Pericardium fibroblast (primary cell): Measurements from ENCODE around the genes PIK3CA, B3GNT5 and POLR2H.

- RAMPAGE, long total RNA, result no peak
Measured at GRCh38 chr3:179147895-179148908, at the start of gene PIK3CA. PIK3CA (plus strand) TSS chr3:179148357.

GRCh38 chr3:179652487-179652924, 334 bp upstream of the USP13 start:
- RAMPAGE, long total RNA, result no peak

- RAMPAGE, long total RNA, result no peak
Measured at GRCh38 chr3:179673355-179674047, 20.7 kb downstream of the USP13 start.

- RAMPAGE, long total RNA, result no peak
Measured at GRCh38 chr3:180609803-180610966, 8.2 kb downstream of the TTC14 start.

DNA sequence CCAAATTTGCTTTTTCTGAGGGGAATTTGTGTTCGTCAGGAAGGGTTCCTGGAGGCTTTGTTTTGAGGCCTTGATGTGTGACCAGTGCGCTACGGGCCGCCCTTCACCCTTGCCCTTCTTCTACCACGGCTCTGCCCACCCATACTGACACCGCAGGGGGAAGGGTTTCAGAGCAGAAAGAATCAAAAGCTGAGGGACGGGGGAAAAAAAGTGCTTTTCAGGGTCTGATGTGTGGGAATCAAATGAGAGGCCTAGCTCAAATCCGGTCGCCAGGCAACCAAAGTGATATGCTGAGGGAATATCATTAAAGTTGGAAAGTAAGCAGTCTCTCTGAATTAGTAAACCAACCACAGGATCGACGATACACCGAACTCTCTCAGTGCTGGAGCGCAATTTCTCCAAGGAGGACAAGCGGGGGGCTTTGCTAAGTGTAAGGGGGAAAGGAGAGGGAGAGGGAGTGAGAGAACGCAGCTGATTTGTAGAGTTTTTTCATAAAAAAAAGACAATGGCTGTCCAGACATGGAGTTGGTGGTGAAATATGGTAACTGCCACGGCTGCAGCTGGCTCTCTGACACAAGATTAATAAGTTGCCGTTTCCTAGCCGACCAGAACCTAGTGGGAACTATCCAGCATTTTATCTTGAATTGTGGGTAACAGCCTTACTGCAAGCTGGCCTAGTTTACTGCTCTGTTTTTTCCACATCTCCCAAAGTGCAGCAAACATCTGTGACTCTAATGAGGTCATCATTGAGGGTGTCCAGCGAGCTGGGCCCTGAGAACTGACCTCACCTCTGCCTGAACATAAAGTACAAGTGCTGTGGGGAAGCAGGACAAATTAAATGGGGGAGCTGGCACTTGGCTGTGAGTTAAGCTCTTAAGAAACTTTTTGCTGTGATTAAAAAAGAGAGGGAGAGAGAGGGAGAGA, 530.2 kb downstream of the SOX2 start:
- RAMPAGE, long total RNA, result no peak

- RAMPAGE, long total RNA, result no peak
Measured at GRCh38 chr3:183252927-183254056, at the start of gene B3GNT5. B3GNT5 (plus strand) TSS chr3:183253253.

- RAMPAGE, long total RNA, result no peak
Measured at GRCh38 chr3:183255209-183256018, 2.4 kb downstream of the B3GNT5 start.

DNA sequence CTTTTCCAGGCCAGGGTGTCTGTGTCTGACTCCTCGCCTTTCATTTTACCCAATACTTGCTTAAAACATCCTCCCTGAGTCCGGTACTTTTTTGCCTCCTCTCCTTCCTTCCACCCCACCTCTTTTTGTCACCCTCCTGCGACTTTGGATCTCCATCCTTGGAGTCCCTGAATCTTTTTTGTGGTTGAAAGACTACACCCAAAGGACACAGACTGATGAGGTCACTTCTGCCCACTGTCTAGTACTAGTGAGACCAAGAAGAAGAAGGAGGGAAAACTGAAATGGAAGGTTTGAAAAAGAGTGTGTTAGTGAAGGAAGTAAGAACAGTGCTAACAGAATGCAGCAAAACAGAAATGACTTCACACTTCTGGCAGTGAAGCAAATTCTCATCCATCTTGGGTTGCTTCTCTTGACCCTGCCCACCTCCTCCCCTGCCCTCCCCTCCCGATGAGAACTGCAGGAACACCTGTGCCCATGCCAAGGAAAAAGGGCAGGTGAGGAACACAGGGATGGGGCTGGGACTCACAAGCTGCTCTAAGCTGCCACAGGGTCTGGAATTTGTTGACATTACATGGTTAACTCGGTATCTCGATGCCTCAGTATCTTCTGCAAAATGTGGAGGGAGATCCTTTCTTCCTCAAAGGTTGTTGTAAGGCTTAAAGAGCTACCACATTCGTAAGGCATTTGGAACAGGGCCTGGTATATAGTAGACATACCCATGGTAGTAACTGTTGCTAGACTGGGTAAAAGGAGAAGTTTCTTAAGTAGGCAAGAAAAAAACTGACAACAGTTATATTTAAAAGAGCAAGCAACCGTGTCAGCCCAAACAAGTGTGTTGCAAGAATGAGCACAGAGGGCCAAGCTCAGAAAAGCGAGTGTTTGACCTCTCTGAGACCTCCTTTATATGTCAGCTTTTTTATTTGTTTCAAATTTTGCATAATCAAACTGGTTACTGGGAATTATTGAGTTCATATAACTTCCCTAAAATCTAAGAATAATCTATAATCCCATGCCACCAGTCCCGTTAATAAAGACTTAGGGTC, 6.9 kb downstream of the B3GNT5 start:
- RAMPAGE, long total RNA, result no peak

DNA sequence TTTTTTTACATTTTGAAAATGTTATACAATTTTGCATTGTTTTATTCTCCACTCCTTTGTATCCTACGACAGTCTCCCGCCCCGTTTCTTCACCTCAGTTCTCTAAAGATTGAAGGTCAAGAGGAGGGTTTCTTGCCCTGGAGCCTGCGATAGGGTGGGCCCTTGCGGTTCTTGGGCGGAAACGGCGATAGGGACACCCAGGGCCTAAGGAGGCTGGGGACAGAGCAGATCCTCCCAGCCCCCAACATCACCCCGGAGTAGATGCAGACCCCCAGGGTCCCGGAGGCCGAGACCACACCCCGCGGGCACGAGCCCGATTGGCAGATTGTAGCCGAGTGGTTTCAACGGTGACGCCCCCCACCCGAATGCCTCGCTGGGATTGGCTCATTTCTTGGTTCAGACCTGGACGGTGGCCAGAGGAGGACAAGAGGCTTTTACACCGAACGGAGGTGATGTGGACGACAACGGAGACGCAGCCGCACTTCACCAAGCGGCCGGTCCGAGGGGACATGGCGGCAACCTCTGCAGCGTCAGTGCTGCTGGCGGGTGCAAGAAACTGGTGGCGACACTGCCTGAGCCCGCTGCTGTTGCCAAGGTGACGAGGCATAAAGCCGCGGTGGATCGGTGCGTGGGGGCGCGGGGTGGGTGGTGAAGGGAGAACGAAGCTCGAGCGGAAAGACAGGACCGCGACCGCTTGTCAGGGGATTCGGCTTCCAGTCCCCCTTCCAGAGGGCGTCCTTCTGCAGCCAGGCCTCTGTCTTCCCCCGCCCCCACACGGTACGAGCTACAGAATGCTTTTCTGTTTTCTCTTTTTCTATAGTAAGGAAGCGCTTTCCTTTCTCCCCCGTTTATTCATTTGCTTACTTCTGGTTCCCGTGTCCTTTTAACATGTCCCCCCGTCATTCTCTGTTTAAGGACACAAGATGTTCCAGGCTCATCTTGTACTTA, 19.0 kb upstream of the MCF2L2 start:
- RAMPAGE, long total RNA, result no peak

- RAMPAGE, long total RNA, result no peak
Measured at GRCh38 chr3:183533433-183534265, 21.9 kb downstream of the KLHL6 start.

DNA sequence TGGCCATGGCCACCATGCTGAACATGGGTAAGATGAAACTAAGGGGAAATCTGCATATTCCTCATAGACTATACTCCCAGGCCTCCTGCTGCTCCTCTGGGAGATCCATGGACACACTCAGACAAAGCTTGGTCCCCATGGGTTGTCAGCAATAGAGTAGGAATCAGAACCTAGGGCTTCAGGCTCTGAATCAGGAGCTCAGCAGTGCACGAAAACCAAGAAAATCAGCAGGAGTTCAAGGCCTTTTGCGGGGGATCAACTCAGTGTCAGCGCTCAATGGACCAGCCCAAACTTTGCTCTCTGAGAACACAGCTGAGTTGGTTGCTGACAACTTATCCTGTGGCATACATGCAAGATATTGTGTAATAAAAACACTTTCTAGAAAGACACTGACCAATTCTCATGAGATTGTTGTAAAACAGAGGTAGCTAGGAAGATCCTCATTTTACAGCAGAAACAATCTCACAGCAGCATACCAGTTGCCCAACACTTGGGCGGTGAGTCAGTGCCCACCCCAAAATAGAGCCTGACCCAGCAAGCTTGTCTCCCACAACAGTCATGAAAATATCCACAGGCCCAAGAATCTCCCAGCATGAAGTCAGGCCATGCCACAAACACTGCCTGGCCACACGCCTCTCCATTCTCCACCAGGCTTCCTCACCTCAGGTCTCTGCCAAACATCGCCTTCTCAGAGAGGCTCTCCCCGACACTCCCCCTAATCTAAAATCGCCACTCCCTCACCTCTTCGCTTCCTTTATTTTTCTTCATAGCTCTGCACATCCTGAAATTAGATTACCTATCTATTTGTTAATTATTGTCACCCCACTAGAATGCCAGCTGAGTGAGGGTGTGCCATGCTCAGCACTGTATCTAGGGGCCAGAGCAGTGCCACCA, 18.2 kb downstream of the KLHL6 start:
- RAMPAGE, long total RNA, result no peak

DNA sequence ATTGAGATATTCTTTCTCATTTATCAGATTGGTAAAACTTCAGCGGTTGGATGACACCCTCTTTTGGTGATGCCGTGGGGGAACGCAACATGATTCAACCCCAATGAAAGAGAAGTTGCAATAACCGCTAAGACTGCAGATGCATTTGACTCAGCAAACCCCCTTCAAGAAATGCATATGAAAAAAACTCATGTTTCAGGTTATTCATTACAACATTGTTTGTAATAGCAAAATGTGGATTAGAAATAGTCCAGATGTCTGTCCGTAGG, 3.5 kb downstream of the KLHL6 start:
- RAMPAGE, long total RNA, result no peak

DNA sequence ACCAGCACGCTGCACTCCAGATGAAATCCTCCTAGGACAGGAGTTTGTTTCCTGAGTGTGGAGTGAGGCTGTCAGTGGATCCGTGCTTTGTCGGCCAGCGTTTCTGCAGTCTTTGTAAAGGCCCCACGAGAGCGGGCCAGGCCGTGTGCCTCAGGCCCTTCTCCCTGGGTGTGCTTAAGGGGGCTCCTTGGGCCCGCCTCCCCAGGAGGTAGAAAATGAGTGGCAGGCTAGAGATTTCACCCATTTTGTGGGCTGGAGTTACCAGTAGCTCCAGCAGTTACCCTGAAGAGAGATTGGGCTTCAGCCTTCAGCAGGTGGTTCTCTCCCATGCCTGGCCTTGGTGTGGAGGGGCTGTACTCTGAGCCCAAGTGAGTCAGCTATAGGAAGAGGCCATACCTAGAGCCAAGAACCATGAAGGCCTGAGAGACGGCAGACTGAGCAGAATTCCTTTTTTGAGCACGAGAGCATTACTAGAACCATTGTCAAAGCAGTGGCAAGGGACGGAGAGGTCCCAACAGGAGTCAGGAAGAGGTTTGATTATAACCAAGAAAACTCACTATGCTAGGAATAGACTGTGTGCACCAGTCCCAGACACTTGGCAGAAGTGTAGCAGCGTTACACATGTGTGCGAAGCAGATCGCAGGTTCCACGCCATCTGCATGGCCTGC, 14.5 kb downstream of the MAP6D1 start:
- RAMPAGE, long total RNA, result no peak

GRCh38 chr3:184005926-184006643, 11.6 kb downstream of the ABCC5 start:
- RAMPAGE, long total RNA, result no peak

GRCh38 chr3:184015332-184016243, 2.1 kb downstream of the ABCC5 start:
- RAMPAGE, long total RNA, result no peak

DNA sequence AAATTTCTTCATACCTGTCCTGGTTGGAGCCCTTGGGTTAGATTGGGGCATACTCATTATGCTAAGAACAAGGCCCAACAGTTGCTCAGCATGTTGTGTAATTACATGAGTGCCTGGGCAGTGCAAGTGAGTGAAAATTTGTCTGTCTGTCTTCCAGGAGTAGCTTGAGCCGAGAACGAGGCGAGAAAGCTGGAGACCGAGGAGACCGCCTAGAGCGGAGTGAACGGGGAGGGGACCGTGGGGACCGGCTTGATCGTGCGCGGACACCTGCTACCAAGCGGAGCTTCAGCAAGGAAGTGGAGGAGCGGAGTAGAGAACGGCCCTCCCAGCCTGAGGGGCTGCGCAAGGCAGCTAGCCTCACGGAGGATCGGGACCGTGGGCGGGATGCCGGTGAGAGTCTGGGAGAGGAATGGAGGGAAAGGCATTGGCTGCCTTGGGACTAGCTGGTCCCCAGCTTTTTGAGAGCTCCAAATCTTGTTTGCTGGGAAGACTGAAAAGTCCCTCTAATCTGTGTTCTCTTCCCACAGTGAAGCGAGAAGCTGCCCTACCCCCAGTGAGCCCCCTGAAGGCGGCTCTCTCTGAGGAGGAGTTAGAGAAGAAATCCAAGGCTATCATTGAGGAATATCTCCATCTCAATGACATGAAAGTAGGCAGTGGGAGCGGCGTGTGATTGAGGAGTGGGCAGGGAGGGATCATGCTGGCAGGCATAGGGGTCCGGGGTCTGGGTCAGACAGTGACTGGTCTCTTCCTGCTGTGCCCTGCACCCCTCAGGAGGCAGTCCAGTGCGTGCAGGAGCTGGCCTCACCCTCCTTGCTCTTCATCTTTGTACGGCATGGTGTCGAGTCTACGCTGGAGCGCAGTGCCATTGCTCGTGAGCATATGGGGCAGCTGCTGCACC, 10.1 kb upstream of the FAM131A start:
- RAMPAGE, long total RNA, result no peak

- RAMPAGE, long total RNA, result no peak
Measured at GRCh38 chr3:184346369-184347124, 9.1 kb downstream of the FAM131A start.

GRCh38 chr3:184347417-184348115, 10.2 kb downstream of the FAM131A start:
- RAMPAGE, long total RNA, result no peak

DNA sequence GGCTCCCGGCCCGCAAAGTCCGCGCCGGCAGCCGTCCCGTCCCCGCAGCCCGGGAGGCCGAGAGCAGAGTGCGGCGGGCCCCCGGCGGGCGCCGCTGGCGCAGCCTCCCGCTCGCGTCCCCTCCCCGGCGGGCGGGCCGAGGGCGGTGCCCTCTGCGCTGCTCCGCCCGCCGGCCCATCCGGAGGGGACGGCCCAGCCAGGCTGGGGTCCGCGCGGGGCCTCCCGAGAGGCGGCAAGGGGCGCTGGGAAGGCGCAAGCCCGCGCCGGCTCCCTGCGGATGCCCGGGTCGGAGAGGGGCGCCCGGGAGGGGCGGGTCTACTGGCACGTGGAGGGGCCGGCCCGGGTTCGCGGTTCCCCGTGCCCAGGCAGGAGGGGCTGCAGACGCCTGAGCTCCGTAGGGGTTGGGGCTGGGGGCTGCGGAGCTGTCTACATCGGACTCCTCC, at the start of gene POLR2H:
Gene POLR2H, plus strand, starts transcription at position 177 of the 443 bp plus-strand sequence.
- RAMPAGE, long total RNA, result no peak

DNA sequence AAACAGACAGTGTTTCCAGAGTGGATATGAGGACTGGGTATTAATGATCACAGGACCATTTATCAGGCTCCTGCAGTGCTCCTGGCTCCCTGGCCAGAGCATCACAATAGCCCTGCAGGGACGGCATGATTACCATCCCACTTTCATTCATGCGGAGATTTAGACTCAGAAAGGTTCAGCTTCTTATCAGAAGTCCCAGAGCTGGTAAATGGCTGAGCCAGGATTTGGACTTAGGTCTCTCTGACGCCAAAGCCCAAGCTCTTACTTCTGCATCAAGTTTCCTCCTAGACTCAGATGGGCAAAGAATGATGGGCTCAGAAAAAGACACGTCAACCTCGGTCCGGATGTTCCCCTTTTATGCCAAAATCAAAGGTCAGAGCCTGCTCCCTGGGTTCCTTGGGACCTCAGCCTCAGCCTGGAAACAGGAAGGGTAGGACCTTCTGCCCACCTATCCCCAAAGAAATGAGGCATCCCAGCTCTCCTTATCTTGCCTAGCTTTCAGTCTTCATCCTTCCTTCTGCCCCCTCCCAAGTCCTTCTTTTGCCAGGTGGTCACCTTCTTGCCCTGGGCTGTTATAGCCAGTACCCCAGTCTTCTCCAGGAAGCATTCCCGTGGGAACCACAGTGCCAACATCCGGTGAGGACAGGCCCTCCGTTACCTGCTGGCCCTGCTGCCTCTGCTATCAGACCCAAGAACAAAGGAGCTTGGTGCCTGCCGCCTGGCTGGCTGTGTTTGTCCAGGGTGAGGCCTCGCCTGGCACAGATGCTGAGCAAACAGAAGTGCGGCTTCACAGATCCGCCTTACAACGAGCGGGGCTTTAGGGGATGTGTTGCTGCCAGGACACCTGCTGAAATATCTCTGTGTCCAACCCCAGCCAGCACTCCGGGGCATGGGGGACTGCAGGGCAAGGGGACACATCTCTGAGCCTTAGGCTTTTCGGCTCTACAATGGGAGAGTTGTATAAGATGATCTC, 2.5 kb upstream of the EPHB3 start:
- RAMPAGE, long total RNA, result no peak